Paraaortic lymph node (tissue), 1 donor: ENCODE data around the gene GIGYF1.

DNA sequence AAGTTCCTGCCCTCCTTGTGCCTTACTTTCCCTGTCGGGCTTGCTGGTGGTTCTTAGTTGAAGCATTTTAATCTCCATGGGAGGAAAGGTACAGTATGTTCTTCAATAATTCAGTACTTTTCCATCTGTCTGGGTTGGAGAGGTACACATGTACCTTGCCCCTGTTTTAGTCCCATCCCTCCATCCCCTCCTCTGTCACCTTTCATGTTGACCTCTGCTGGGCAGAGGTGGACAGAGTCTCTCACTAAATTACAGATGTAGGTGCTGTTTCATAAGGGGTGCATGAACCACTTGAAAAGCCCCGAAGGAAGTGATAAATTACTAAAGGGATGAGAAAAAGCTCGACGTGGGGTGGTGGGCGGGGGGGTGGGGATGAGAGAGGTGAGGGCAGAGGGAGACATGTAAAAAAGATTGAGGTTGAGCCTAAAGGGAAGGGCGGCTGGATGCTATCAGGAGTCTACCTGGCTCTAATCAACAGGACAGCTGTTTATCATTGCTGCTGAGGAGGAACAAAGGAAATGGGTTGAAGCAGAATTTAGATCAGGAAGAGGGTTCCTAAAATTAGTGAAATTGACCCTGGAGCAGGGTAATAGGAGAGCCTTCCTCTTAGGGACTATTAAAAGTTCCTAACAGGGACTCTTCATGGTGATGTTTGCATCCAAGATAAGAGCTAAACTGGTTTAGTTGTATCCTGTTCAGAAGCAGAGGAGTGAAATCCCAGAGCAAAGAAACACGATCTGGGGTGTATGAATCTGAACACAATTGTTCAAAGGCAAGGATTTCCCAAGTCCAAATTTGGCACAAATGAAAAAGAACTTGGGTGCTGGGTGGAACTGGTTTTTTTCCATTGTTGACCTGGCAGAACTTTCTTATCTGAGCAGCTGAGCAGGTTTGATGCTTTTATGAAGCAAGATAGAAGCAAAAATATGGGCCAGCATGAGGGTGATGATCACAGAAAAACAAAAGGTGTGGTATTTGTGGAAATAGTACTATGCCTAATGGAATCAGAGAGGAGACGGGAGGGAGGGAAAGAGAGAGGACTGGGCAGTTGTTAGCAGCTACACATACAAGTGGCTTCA, 5.7 kb downstream of the AGFG2 start:
- PRO-cap, result unidirectional peak, minus-strand start at position 739 of the sequence

GRCh38 chr7:100566719-100567278, 6.9 kb downstream of the SAP25 start:
- PRO-cap, result no peak

GRCh38 chr7:100571060-100571898, 2.4 kb downstream of the SAP25 start:
- PRO-cap, result no peak

DNA sequence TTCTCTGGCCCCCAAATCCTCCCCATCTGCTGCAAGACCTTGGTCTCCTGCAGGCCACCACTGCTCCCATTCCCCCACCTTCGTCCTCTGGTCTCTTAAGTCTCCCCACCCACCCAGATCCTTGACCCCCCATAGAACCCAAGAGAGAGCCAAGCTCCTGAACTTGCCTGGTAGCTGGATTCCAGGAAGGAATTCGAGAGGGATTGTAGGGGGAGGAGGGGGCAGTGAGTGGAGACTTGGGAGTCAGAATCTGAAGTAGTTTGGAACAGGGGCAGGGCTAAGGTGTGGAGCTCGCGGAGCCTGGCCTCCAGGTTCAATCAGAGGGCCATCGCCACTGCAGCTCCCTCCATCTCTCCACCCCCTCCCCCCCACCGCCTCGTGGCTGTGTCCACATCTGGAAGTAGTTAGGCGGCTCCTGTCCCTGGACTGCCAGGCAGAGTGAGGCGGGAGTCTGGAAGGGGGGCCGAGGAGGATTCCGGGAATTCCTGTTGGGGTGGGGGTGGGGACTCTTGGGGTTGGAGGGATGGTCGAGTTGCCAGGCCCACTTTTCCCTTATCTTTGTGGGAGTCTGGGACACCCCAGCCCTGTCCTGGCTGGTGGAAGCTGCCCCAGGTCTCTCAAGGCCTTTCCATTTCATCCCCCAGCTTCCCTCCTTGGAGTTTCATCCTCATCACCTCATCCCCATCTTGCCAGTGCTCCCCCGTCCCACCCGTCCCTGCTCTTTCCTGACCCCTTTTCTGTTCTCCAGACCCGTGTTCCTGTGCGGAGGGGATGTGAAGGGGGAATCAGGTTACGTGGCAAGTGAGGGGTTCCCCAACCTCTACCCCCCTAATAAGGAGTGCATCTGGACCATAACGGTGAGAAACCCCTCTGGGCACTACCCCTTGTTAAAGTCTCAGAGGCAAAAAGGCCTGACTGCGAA, 780 bp downstream of the PCOLCE start:
- PRO-cap, result bidirectional peak, plus-strand start at position 555 of the sequence, minus-strand start at position 368 of the sequence

DNA sequence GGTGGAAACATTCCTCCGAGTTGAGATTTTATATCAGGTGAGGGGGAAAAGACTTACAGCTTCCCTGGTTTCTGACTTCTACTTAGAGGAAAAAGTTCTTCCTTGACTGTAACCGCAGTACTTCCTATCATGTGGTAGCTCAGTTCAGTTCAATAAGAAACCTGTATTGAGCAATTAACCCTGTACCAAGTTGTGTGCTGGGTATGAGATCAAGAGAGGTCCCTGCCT, 1.4 kb downstream of the MOSPD3 start:
- PRO-cap, result no peak

DNA sequence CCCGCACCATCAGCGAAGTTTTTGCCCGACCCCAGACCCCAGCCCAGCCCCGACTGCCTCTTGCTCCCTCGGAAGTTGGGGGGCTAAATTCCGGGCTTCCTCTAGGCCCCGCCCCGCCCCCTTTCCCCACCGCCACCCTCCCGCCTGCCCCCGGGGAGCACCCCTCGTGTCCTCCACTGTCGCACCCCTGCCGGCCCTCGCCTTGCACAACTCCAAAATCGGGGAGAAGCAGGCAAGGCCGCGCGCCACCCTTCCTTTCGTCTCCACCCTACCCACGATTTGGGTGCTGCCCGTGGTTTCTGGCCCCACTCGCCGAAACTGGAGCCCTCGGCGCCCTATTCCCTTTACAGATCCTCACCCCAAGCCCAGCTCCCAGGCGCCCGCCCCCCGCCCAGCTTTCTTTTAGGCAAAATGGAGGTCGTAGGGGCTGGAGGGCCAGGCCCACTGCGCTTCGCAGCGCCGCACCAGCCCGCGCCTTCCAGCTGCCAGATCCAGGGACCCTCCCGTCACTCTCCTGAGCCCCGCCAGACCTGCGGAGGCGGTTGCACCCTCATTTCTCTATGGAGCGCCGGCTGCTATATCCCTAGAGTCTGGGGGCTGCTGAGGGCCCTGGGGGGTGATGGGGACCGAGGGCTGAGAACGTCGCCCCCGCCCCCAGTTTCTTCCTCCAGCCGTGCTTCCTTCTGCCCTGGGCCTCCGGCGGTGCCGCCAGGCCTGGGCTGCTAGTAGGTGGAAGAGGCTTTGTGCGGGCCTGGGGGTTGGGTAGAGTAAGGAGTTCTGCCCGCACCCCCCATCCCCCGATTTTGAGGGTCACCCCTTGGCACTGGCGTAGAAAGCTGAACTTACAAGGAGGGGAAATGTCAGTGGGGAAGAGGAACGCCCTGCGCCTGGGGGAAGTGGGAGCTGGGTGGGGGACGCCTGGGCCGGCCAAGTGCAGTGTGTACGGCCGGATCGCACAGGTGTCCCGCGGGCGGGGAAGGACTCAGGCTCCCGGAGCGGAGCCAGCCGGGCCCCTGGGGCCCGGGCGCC, 902 bp downstream of the GNB2 start:
- PRO-cap, result bidirectional peak, plus-strand start at position 215 of the sequence, minus-strand start at position 70 of the sequence

DNA sequence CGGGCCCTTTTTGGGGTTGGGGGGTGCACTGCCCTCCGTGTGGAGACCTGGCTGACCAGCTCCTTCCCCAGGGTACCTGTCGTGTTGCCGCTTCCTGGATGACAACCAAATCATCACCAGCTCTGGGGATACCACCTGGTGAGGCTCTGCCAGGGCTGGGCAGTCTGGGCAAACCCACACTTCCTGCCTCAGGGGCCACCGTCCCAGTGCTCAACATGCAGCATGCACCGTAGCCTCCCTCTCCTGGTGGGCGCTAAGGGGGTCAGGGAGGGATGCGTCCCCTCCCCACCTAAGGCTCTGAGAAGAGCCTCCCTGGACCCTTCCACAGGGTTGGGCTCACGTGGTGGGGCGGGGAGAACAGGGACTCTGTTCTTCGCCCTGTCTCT, 4.1 kb downstream of the GNB2 start:
- PRO-cap, result no peak

DNA sequence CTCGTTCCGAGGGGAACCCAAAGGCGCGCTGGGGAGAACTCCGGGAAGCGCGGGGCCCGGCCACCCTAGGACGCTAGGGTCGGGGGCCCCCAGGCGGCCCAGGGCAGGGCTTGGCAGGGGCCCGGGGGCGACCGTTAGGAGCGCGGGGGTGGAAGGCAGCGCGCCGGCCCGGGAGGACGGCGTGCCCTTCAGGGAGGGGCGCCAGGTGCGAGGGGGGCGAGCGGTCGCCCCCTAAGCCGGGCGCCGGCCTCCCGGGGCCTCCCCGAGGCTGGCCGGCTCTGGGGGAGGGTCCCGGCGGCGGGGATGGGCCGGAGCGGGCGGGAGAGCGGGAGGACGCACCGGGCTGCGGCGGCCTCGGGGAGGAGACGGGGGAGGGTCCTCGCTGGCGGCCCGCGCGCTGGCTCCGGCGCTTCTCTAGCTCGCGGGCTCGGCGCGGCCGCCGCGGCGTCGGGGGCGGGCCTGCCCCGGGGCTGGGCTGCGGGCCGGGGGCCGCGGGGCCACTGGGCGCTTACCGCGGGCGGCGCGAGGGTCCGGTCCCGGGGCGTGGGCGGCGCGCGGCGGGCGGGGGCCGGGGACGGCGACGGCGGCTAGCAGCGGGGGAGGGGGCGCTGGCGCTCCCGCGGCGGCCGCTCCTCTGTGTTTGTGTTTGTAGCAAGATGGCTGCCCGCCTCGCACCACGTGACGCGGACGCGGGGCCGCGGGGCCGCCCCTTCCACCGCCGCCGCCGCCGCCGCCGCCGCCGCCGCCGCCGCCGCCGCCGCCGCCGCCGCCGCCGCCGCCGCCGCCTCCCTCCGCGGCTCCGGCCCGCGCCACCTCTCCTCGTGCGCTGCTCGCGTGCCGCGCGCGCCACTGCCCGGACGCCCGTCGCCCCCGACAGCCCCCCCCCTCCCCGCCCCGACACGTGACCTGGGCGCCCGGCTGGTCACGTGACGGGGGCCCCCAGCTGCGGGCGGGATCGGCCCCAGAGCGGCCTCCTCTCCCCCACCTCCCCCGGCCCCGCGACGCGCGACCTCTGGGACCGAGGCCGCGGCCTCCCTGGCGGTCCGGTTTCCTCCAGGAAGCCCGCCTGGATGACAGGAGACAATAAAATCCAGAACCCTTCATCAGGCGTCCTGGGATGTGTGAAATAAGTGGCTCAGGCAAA, at the start of gene GIGYF1:
Gene GIGYF1 (minus strand): TSS at position 653 of the 1,144 bp plus-strand sequence.
- PRO-cap, result bidirectional peak, plus-strand start at position 942 of the sequence, minus-strand start at position 636 of the sequence

GRCh38 chr7:100725156-100725435, 4.8 kb downstream of the EPO start:
- PRO-cap, result no peak

DNA sequence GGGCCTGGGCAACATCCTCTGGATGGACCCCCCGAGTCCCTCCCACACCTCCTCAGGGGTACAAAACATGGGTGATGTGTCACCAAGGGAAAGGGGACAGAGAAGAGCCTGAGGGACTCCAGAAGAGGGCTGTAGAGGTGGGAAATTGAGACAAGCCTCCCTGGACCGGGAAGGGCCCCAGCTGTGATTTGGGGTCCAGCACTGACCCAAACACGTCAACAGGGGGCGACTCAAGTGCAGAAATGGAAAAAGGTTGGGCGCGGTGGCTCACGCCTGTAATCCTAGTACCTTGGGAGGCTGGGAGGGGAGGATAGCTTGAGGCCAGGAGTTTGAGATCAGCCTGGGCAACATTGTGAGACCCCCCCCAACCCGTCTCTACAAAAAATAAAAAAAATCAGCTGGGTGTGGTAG, 26.1 kb downstream of the EPHB4 start:
- PRO-cap, result no peak

GRCh38 chr7:100807171-100807990, 19.9 kb downstream of the EPHB4 start:
- PRO-cap, result no peak

DNA sequence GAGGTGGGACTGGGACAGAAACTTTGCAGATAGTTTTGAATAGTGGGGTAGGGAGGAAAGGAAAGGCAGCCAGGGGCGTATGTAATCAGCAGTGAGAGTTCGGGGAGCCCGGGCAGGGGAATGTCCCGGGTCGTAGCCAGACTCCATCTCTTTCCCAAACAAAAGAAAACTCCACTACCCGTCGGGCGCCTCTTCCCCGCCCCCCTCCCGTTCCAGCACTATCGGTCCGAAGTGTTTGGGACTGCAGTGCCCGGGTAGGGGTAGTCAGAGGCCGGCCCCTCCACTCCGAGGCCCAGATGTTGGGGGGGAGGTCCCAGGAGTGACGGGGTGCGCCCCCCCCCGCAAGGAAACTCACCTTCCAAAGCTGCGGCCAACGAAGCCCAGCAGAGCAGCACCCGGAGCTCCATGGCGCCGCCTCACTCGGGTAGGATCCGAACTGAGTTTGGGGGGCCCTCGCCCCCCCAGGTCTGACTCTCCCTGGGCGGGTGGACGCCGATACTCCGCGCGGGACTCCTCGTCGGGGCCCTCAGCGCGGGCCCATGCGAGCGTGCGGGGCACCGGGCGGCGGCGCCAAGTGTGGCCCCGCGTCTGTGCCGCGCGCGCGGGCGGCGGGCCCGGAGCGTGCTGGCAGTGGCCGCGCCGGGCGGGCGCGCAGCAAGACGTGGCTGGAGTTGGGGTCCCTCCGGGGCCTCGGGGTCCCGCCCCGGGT, 545 bp downstream of the EPHB4 start:
- PRO-cap, result no peak

DNA sequence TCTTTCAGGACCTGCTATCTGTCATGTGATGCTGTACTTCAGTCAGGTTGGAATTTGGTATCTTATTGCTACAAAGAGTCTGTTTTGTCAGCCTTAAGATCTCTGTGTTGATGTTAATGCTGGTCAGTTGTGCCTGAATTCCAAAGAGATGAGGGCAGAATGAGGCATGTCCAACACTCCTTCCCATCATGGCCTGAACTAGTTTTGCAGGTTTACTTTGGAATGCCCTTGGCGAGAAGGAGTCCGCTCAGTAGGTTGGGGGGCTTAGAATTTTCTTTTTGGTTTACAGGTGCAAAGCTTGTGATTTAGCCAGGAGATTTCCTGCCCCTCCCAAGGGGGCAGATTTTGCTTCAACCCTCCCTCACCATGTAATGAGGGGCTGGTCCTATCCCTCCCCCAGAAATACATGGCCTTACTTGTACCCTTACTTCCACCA, 19.8 kb upstream of the MUC3A start:
- PRO-cap, result no peak

GRCh38 chr7:100951109-100952256, 2.1 kb downstream of the MUC3A start:
- PRO-cap, result no peak

GRCh38 chr7:100955971-100956916, 6.9 kb downstream of the MUC3A start:
- PRO-cap, result no peak

DNA sequence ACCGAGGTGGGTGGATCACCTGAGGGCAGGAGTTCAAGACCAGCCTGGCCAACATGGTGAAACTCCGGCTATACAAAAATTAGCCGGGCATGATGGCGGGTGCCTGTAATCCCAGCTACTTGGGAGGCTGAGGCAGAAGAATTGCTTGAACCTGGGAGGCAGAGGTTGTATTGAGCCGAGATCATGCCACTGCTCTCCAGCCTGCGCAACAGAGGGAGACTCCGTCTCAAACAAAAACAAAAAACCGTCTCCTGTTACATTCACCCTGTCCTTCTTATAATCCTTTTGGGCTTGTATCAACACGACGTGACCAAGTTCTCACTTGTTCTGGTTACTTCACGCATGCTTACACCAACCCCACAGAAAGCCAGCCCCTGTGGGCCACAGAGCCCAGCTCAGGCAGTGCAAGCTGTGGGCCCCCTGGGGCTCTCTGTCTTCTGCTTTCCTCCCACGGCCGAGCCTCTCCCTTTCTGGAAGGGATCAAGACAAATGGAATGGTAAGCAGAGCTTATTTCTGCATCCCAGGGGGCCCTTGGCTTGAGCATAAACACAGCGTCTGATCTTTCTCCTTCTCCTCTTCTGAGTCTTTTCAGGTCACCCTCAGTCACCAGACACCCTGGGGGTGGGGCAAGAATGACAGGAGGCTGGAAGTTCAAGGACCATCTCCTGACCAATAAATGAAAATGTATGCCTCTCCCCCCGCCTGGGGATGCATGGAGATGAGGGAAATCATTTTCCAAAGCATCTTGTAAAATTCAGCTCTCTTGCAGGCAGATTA, 19.1 kb upstream of the TRIM56 start:
- PRO-cap, result no peak

- PRO-cap, result no peak
Measured at GRCh38 chr7:101136765-101137432, 10.0 kb downstream of the SERPINE1 start.

- PRO-cap, result no peak
Measured at GRCh38 chr7:101138952-101139378, 12.1 kb downstream of the SERPINE1 start.

DNA sequence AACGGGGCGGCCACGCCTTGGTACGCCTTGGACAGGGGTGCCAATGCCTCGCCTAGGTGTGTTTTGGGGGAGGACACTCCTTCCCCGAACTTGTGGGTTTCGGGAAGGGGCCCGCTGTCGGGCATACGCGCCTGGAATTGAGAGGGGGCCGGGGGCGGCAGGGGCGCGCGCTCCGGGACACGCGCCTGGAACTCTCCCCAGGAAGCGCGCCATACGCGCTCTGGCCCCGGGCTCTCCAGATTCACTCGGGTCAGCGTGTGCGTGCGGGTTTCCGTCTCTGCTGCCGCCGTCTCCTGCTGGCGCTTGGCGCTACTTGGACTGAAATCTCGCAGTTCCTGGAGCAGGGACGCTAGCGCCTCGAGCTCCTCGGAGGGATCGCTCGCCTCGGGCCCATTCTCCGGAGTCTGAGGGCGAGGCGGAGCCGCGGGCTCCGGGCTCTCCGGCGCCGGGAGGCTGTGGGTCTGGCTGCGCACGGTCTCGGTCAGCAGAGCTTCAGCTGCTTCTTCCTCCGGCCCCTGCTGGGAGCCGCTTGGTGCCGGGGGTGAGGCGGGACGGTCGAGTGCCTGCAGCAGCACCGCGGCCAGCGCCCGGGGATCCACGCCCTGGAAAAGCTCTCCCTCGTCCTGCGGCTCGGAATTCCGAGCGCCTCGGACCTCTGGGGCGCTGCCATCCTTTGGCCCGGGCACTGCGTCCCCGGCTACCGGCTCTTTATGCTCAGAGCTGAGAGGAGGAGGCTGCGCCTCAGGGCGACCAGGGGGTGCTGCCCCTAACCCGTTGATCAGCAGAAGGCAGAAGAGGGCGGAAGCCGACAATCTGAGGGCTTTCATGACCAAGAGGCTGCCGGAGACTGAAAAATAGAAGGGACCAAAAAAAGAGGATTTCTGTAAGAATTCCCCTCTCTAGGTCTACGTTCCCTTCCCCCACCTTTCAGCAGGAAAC, 1.1 kb downstream of the VGF start:
- PRO-cap, result no peak

GRCh38 chr7:101182342-101182603, 2.2 kb upstream of the NAT16 start:
- PRO-cap, result no peak